Epidermal melanocyte (primary cell): ENCODE measurements around the genes H4C11, SCAND3, OR5V1, OR12D3 and OR11A1.

DNA sequence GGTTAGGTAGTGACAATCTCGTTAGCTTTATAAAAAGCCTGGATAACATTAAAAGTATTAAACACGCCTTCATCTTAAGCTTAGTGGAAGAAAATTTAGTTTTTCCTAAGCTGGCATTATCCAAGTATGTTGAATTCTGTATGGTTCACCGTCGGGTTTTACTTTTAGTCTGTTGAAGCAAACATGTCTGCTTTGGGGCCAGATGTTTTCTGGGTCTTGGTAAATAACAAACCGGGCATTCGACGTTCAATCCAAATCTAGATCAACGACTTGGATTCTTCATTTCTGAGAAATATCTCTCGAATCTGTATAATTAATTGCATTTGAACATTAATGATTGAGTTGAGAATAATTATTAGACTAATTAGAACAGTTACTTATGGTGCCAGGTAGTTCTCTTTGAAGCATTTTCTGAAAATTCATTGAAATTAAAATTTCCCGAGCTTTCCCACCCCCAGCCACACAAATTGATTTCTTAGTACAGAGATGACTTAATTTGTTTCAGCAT is 850 bp downstream of the H2AC13 start:
- RRBS, result no CpG with 5 or more reads among the region's 10 CpGs

GRCh38 chr6:27823628-27824366 is at the start of gene H4C11:
H4C11 (plus strand) TSS chr6:27824092.
- RRBS, result no CpG with 5 or more reads among the region's 51 CpGs

DNA sequence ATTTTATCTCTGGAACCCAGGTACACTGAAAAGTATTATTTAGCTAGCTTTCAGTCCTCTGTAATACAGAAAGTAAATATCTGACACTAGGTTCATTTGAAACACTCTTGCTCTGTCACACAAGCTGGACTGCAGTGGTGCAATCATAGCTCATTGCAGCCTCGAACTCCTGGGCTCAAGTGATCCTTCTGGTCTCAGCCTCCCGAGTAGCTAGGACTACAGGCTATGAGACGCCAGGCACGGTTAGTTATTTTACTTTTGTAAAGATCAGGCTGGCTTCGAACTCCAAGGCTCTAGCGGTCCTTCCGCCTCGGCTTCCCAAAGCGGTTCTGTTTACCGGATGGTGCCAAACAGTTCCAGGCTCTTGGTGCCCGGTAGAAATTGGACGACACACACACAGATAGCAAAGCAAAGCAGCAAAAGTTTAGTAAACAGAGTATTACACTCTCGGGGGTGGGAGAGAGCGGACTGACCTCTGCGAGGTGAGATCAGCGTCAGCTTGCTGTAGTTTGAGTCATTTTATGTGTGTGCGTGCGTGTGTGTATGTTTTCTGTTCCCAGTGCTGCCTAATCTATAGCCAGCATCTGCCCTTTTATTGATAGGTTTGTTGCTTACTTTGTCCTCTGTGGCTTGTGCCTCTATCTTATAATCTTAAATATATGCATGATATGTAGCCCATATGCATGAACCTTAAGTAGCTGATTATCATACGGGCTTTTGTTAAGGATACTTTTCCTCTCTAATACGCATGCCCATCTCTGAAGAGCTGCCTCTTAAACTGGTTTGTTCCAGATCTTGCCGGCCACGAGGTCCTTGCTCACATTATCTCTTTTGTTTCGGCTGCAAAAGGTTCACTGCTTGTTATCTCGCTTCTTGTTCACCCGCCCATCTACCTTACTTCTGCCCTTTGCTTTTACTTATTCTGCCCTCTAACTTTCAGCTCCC is 1.2 kb downstream of the H2AC15 start:
- RRBS, result no CpG with 5 or more reads among the region's 25 CpGs

DNA sequence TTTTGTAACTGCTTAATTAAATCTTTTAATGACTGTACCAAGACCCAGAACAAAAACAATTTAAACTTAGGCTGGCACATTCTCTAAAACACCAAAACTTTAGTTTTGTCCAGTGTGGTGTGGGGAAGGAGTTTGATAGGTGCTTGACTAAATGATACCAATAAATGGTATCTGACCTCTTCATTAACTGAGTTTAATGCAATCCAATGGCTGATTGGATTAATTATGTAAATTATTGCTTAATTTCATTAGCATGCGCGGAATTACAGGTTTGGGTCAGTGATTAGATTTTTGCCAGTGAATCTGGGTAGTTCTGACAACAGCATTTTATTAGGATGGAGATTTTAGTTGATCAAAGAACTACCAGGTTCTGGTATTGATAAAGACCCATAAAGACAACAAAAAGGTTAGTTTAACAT is 825 bp upstream of the H3C12 start:
- RRBS, result no CpG with 5 or more reads among the region's 2 CpGs

DNA sequence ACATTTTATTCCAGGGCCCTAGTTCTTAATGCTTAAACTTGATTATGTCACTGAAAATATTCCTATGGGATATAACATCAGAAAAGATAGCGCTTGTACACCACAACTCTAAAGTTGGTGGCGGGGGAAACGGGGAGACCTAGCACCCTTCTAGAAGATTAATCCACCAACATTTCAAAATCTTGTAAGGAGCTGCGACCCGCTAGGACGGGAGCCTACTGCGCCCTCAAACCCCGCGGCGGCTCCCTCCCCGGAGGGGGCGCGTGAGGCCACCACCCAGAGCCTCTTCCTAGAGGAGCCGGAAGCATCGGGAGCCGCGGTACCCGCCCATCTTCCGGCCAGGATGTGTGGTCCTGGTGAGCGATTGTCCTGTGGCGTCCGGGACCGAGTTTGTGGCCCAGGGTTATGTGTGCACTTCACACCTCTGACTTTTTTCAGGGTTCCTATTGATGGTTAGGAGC is 10.5 kb downstream of the ZNF165 start:
- RRBS, result 8% methylated on average over 12 of the region's 23 CpGs

- RRBS, result 3% methylated on average over 17 of the region's 42 CpGs
Observed at GRCh38 chr6:28136521-28137245, 5.0 kb upstream of the ZKSCAN8 start.

DNA sequence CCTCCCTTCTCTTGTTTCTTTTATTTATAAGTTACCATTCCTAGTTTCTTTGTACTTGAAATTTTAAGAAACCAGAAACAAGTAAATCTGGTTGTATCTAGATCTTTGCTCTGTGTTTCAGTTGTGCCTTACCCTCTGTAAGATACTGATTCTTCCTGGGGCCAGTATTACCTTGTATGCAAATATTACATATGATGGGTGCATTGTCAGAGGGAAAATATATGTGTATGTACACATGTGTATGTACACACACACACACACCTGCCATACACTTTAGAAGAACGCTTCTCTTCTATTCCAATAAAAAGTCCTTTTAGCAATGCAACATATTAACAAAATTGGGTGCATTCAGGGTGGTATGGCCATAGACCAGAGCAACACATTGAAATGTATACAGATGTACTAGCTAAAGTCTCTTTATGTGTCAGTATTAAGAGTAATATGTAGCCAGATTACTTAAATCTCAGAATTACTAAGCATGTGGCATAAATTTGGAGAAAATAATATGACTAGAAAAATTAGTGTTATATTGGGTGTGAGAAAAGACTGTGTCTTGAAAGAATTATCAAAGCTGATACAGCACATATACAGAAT is 14.3 kb downstream of the ZKSCAN8 start:
- RRBS, result no CpG with 5 or more reads among the region's 1 CpG

GRCh38 chr6:28372081-28372519 is 22.4 kb downstream of the ZKSCAN3 start:
- RRBS, result no CpG with 5 or more reads among the region's 5 CpGs

GRCh38 chr6:28586892-28587685 is at the start of gene SCAND3:
SCAND3 (minus strand) TSS chr6:28587298.
- RRBS, result 3% methylated on average over 6 of the region's 43 CpGs

DNA sequence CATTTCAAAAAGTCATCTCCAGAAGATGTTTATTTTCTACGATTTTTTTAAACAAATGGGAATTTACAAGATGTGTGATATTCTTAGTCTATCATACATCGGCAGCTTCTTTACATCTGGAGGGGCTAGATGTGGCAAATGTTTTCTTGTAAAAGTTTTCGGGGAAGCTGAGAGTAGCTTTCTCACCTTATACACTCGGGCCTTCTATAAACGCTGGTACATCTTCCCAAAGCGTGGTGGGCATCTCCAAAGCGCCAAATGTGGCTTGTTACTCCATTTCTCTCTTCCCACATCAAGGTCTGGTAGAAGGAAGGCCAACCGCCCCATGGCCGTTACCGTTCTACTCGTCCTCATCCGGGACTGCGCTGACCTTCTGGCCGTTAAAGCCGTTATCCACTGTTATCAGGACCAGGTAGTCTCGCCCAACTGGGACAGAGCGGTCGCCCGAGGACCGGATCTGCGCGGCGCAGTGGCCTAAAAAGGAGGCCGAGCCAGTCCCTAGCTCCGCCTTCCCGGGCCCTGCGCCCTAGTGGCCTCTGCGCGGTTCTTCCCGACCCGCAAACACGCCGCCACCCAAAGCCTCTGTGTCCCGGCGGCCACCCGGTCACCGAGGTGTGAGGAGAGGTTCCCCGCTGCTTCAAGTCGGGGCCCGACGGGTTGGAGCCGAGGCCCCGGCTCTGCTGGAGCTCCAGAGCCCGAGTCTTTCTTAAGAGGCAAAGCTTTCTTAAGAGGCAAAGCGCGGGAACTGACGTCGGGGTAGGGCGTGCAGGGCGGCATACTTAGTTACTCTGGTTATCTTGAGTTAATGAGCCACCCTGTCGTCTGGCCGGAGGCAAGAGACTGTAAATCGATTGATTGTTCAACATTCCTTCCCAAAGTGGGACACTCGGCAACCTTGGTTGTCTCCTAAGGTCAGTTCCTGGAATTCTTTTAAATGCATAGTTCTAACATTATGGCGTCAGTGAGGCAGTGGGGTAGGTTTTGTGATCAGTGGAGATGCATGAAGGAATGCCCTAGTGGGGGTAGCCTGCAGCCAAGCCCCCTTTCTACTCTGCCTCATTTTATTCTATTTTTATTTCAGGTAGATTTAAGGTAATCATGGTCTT is 29.1 kb upstream of the SCAND3 start:
- RRBS, result 27% methylated on average over 30 of the region's 55 CpGs

DNA sequence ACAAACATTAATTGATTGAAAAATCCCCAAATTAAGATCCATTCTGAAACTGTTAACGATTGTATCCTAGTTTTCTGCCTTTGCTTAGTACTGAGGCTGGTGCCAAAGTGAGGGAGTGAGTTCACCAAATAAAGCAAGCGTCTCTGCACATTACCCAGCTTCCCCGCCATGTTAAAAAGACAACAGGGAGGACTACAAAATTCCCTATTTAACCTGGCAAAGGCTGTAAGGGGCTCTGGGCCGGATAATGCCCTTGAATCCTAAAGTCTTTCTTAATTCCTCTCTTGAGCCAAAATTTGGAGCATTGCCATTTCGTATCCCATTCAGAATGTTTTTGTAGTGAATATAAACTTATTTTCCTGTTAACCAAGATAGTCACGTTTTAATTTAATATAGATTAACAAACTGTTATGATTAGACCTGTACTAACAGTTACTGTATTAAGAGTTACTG is 62.0 kb upstream of the SCAND3 start:
- RRBS, result no CpG with 5 or more reads among the region's 6 CpGs

DNA sequence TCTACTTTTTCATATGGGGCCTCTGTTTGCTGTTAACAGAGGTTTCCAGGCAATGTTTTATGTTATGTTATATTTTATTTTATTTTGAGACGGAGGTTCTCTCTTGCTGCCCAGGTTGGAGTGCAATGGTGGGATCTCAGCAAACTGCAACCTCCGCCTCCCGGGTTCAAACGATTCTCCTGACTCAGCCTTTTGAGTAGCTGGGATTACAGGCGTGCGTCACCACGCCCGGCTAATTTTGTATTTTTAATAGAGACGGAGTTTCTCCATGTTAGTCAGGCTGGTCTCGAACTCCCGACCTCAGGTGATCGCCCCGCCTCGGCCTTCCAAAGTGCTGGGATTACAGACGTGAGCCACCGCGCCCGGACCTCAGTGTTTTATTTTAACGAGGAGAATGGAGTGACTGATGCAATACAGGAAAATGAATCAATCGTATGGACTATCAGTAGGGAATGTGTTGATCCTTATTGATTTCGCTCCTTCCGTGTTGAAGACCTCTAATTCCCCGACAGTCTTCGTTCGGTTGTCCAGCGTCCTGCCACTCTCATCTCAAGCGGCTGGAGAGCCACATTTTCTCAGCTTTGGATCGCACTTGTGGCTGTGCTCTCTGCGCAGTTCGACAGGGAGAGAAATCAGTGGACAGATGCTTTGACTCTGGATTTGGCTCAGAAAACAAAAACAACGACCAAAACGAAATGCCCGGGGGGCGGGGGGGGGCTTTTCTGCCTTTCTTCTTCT is 166.3 kb downstream of the TRIM27 start:
- RRBS, result 36% methylated on average over 2 of the region's 34 CpGs

- RRBS, result no CpG with 5 or more reads among the region's 68 CpGs
Observed at GRCh38 chr6:28863357-28864752, 59.9 kb downstream of the TRIM27 start.

DNA sequence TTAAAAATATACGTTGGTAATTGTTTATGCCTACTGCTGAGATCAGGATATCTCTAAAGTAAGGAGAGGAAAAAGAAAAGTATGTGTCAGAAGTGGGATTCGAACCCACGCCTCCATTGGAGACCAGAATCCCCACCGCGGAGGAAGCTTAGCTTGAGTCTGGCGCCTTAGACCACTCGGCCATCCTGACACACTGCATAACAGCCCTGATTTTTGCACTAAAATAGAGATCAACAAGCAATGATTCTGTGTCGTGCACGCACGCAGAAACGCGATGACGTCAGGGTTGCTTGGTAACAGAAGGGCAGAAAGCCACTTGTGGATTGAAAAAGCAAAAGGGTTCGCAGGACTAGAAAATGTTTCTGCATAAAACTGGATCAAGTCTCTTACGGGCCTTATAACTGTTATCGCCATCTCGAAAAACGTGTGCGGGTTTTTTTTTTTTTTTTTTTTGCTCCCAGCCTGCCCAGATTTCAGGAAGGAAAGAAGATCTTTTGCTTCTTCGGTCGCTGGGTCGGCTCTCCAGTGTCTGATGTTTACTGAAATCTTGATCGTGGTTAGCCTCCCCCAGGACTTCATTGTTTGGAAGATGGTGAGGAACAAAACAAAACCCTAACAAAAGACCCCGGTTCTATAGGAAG is 27.5 kb downstream of the TRIM27 start:
- RRBS, result 0% methylated on average over 1 of the region's 24 CpGs

GRCh38 chr6:28982537-28983107 is 22.5 kb downstream of the ZNF311 start:
- RRBS, result 0% methylated on average over 2 of the region's 10 CpGs

- RRBS, result no CpG with 5 or more reads among the region's 4 CpGs
Observed at GRCh38 chr6:29368583-29369205, at the start of gene OR5V1. OR5V1 (minus strand) TSS chr6:29368865.

DNA sequence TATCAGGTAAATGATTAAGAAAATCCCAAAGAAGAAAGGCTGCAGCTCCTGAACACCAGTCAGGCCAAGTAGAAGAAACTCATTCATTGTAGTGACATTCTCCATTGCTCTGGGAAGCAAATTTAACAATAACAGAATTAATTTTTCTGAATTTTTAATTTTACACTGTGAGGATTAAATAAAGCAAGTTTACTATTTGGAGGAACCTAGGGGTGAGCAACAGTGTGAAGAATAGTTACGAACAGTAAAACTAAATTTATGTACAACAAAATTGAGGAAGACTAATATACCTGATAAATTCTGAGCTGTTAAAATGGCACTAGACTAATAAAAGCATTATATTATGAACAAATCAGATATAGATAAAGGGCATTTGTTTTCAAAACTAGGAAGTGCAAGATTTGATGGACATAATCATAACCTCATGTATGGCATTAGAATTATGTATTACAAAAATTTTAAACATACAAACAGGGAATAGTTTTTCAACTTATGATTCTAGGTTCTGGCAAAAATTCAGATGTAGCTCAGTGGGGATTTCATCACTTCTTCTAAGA is at the start of gene OR12D3:
OR12D3 (minus strand) TSS at position 109 of the 557 bp plus-strand sequence.
- RRBS, result no CpG with 5 or more reads among the region's 1 CpG

DNA sequence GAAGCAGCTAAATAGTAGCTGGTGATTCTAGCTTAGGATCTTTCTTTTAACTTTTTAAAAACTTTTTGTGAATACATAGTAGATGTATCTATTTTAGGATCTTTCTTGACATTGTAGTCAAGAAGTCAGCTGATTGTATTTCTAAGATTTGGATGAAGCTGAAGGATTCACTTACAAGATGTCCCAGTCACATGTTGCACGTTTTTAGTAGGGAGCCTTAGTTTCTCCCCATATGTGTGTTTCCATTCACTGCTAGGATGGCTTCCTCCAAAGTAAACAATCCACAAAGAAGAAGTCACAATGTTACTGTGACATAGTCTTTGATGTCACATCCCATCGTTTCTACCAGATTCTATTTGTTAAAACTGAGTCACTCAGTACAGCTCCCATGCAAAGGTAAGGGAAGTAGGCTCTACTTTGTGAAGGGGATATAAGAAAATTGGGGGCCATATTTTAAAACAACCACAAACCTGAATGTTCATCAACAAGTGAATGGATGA is at the start of gene OR11A1:
OR11A1 (minus strand) TSS at position 260 of the 500 bp plus-strand sequence.
- RRBS, result no CpG with 5 or more reads among the region's 2 CpGs

DNA sequence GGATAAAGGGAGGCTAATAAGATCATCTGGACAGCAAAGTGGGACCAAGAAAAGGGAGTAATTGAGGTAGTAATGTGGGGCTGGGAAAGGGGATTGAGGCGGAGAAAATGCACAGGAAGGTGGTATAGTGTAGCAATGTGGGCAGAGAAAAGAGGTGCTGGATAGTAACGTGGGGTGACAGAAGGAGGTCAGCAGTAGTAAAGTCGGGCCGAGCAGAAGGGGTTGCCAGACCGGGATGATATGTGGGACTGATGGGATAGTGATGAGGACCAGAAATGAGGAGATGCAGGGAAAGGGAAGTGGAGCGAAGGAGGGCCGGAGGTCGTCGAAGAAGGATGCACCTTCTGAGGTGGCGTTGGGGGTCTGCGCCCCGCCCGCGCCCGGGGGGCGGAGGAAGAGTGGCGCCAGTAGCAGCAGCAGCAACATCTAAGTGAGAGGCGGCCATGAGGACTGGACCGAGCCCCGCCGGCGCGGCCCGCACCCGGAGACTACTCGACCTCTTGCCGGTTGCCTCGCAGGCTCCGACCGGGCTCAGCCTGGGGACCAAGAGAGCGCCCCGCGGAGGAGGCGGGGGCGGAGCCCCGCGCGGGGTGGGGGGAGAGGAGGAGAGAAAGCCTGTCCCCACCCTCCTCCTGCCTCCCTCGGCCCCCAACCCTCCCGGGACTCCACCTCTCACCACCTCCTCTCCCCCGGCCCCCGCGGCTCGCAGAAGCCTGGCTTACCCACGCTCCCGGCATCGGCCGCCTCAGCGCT is 847 bp downstream of the GABBR1 start:
- RRBS, result 3% methylated on average over 22 of the region's 49 CpGs

DNA sequence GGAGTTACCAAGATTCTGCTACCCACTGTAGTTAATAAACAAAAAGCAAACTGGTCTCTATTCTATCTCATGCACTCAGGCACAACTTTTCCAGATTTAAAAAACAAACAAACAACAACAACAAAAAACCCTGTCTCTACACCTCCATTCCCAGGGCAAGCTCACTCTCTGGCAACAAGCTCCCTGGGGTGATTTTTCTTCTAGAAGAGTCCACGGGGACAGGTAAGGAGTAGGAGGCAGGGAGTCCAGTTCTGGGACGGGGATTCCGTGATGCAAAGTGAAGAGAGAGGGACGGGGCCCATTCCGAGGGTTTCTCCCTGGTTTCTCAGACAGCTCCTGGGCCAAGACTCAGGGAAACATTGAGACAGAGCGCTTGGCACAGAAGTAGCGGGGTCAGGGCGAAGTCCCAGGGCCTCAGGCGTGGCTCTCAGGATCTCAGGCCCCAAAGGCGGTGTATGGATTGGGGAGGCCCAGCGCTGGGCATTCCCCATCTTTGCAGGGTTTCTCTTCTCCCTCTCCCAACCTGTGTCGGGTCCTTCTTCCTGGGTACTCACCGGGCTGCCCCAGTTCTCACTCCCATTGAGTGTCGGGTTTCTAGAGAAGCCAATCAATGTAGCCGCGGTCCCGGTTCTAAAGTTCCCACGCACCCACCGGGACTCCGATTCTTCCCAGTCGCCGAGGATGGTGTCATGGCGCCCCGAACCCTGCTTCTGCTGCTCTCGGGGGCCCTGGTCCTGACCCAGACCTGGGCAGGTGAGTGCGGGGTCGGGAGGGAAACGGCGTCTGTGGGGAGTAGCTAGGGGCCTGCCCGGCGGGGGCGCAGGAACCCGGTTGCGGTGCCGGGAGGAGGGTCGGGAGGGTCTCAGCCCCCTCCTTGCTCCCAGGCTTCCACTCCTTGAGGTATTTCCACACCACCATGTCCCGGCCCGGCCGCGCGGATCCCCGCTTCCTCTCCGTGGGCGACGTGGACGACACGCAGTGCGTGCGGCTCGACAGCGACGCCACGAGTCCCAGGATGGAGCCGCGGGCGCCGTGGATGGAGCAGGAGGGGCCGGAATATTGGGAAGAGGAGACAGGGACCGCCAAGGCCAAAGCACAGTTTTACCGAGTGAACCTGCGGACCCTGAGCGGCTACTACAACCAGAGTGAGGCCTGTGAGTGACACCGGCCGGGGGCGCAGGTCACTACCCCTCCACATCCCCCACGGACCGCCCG is 35.7 kb upstream of the HLA-G start:
- RRBS, result 4% methylated on average over 10 of the region's 68 CpGs